Measurements from ENCODE around the gene ASB7.

- PRO-cap = no peak
- RAMPAGE, long total RNA = no peak
Measured at GRCh38 chr15:99016951-99017727, 9.5 kb upstream of the PGPEP1L start.

- PRO-cap = no peak
- RAMPAGE, long total RNA = no peak
Measured at GRCh38 chr15:99057419-99058428, 47.2 kb upstream of the SYNM start.

DNA sequence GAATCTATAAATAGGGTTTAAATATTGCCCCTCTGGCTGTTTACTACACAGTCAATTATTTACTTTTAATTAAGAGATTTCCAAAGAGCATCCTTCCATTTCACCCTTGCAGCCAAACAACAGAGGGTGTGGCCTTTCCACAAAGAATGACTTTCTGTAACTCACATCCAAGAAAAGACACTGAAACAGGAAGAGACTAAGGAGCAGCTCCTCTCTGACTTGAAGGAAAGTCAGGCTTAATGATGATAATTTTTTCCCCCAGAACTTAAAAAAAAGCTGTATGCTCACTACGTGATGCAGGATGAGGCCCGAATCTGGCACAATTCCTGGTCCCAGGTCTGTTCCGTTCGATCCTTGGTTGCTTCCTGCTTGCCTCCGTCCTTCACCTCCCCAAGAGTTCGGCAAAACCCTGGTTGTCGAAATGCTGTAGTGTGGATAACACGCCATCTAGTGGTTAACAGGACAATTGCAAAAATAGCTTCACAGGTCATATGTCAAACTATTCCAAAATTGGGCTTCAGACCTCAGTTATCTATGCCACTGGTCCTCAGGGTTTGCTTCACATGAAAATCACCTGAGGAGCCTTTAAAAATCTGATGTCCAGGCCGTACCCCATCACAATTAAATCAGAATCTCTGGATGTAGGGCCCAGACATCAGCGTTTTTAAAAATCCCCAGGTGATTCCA lies 28.3 kb upstream of the SYNM start:
- PRO-cap = unidirectional peak, minus-strand start at position 367 of the sequence; unidirectional peak, minus-strand start at position 398 of the sequence
- RAMPAGE, long total RNA = no peak

DNA sequence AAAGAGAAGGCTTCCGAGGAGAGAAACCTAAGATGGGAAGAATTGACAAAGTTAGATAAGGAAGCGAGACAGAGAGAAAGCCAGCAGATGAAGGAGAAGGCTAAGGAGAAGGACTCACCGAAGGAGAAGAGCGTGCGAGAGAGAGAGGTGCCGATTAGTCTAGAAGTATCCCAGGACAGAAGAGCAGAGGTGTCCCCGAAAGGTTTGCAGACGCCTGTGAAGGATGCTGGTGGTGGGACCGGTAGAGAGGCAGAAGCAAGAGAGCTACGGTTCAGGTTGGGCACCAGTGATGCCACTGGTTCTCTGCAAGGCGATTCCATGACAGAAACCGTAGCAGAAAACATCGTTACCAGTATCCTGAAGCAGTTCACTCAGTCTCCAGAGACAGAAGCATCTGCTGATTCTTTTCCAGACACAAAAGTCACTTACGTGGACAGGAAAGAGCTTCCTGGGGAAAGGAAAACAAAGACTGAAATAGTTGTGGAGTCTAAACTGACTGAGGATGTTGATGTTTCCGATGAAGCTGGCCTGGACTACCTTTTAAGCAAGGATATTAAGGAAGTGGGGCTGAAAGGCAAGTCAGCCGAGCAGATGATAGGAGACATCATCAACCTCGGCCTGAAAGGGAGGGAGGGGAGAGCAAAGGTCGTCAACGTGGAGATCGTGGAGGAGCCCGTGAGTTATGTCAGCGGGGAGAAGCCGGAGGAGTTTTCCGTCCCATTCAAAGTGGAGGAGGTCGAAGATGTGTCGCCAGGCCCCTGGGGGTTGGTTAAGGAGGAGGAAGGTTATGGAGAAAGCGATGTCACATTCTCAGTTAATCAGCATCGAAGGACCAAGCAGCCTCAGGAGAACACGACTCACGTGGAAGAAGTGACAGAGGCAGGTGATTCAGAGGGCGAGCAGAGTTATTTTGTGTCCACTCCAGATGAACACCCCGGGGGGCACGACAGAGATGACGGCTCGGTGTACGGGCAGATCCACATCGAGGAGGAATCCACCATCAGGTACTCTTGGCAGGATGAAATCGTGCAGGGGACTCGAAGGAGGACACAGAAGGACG lies 25.4 kb downstream of the SYNM start:
- PRO-cap = no peak
- RAMPAGE, long total RNA = no peak

- PRO-cap = no peak
- RAMPAGE, long total RNA = no peak
Measured at GRCh38 chr15:99138685-99139033, 33.8 kb downstream of the SYNM start.

- PRO-cap = no peak
- RAMPAGE, long total RNA = no peak
Measured at GRCh38 chr15:99181333-99181947, 67.9 kb downstream of the TTC23 start.

GRCh38 chr15:99473785-99474836 lies 91.7 kb upstream of the MEF2A start:
- PRO-cap = no peak
- RAMPAGE, long total RNA = no peak

GRCh38 chr15:99486045-99486911 lies 79.5 kb upstream of the MEF2A start:
- PRO-cap = bidirectional peak, plus-strand start at chr15:99486658, minus-strand start at chr15:99486507
- RAMPAGE, long total RNA = no peak

GRCh38 chr15:99682815-99683635 lies 50.2 kb downstream of the LYSMD4 start:
- PRO-cap = no peak
- RAMPAGE, long total RNA = no peak

GRCh38 chr15:99720442-99720863 lies 12.8 kb downstream of the LYSMD4 start:
- PRO-cap = no peak
- RAMPAGE, long total RNA = no peak

- PRO-cap = no peak
- RAMPAGE, long total RNA = no peak
Measured at GRCh38 chr15:99995299-99995519, 262.0 kb upstream of the LYSMD4 start.

DNA sequence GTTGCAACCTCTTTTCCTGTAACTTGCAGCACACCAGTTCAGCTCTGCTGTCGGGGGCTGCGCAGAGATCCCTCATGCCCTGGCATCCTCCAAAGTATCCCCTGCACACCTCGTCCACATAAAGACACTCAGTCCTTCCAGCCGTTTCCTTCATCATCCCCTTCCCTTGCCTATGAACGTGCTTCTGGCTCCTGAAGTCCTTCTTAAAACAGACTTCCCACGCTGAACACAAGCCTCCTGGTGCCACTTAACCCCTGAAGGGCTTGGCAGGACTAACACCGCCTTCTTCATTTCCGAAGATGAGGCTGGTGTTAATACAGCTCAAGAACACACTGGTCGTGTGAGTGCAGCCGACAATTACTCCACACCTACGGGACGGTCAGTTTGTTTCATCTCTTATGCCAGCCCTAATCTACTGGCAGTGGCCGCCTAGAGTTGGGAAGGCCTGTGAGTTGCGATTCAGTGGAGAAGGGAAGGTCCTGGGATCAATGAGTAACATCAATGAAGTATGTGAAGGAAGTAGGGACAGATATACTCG lies 156.1 kb downstream of the ADAMTS17 start:
- PRO-cap = no peak
- RAMPAGE, long total RNA = no peak

DNA sequence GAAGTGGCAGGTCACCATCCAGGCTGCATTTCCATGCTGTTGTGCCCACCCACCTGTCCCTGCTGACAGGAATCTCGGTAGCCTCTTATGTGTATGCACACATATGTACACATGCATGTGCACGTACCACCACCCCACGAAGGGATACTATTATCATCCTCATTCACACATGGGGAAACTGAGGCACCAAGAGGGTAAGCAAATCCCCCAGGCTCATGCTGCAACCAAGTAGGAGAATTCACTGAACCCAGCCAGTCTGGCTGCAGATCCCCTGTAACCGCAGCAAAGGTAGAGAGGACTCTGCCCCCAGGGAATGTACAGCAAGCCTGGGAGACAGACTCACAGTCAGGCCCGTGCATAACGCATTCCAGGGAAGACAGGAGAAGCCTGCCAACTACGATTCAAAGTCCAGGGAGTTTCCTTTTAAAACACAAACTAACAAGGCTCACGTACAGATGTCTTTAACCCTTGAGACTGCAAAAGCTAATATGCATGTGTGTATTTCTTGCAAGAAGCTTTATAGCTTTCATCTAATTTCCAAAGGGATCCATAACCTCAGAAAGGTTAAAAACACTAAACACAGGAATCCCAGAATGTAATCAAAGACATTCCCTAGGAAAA lies 129.7 kb downstream of the ADAMTS17 start:
- PRO-cap = no peak
- RAMPAGE, long total RNA = no peak

GRCh38 chr15:100345249-100345977 lies 3.6 kb upstream of the ADAMTS17 start:
- PRO-cap = unidirectional peak, minus-strand start at chr15:100345531
- RAMPAGE, long total RNA = no peak

DNA sequence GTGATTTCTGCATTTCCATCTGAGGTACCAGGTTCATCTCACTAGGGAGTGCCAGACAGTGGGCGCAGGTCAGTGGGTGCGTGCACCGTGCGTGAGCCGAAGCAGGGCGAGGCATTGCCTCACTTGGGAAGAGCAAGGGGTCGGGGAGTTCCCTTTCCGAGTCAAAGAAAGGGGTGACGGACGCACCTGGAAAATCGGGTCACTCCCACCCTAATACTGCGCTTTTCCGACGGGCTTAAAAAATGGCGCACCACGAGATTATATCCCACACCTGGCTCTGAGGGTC lies 75.3 kb upstream of the ADAMTS17 start:
- PRO-cap = unidirectional peak, plus-strand start at position 143 of the sequence
- RAMPAGE, long total RNA = no peak

DNA sequence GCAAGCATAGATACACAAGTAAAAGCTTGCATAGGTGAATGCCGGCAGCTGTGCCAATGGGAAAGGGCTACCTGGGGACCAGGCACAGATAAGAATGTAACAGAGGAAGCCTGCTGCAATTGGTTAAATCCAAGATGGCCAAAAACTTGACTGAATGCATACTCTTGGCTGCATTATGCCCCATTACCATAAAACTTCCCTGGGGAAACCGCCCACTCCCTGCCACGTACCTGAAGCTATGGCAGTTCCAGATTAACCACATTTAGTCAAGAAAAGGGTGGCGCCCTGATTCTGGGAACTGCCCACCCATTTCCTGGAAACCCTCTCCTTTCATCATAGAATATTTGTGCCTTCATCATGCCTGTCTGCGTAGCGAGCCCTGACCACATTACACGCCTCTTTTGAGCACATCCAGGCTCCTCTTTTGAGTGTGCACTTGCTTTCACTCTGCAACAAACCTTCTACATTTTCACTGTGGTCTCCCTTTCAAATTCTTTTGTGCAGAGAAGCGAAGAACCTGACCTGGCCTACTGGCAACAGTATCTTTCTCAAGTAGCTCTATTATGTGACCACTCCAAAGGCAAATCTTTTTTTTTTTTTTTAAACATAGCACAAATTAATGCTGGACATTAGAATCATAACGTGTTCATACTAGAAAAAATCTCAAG lies 5.2 kb downstream of the LINS1 start:
- PRO-cap = no peak
- RAMPAGE, long total RNA = no peak

GRCh38 chr15:100602285-100603028 lies at the start of gene ASB7:
Gene ASB7, plus strand, starts transcription at chr15:100602589.
- PRO-cap = bidirectional peak, plus-strand start at chr15:100602606, minus-strand start at chr15:100602184; bidirectional peak, plus-strand start at chr15:100602851, minus-strand start at chr15:100602798
- RAMPAGE, long total RNA = start-site peak on the plus strand at chr15:100602600-100602696, 55 and 16 reads in 2 replicates

DNA sequence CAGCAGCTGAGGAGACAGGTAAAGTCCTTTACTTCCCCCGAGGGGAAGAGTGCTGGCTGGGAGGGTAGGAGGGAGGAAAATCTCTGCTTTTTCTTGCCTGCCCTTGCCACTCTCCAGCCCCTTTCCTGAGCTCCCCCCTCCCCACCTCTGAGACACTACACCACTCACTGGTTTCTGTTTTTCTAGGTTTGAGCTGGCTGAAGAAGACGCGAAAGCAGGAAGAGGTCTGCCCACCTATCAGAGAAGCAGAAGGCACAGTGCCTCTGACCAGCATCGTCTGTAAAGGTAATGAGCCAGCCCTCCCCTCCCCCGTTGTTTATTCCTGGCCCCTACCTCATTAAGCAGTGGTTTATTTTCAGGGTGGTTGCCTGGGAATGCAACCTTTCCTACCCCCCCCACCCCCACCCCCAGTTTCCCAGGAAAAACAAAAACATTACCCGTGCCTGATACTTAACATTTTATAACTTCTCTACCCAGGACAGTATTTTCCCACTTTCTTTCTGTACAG lies 694 bp downstream of the ASB7 start:
- PRO-cap = unidirectional peak, minus-strand start at position 290 of the sequence
- RAMPAGE, long total RNA = no peak

GRCh38 chr15:100693387-100693925 lies 91.1 kb downstream of the ASB7 start:
- PRO-cap = no peak
- RAMPAGE, long total RNA = no peak

- PRO-cap = no peak
- RAMPAGE, long total RNA = no peak
Measured at GRCh38 chr15:100759590-100760113, 120.0 kb upstream of the ALDH1A3 start.